Mesenteric fat pad (tissue), 1 donor: ENCODE measurements around a stretch of chr9.

GRCh38 chr9:121349043-121349509 lies 21.0 kb downstream of the STOM start:
- PRO-cap, result no peak

GRCh38 chr9:121369248-121369674 lies 789 bp downstream of the STOM start:
- PRO-cap, result no peak

- PRO-cap, result no peak
Observed at GRCh38 chr9:121619831-121620510, 31.5 kb upstream of the DAB2IP start.

DNA sequence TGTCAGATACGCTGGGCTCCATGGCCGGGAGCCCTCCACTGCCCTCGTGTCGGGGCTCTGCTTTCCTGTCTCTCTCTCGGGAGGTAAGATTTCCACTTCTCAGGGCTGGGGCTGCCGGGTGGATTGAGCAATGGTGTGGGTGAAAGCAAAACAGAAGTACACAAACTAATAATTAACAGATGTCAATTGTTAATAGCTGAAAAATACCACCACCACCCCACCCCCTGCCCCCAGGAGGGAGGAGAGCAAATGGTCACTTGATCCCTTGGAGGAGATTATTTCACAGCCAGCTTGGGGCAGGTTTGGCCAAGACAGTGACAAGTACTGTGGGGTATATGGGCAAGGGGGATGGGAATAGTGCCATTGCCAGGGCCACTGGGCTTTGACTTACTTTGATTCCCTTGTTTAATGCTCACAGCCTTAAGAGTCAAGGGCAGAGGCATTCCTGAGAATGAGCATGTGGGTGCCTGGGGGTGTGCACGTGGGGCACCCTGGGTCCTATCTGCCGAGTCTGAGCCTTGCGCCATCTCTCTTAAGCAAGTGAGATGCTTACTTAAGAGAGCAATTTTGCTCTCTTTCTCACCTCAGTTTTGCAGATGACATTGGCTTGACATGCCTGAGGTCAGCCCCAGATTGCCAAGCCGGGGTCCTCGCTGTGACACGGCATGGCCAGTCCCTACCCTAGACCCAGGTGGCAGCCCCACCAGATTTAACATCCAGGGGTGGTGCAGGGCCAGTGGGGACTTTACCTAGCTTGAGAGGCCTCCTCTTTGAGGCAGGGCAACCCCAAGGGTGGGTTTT lies 28.7 kb upstream of the DAB2IP start:
- PRO-cap, result no peak

- PRO-cap, result no peak
Observed at GRCh38 chr9:121646069-121646880, 5.2 kb upstream of the DAB2IP start.

GRCh38 chr9:121734837-121735732 lies 83.7 kb downstream of the DAB2IP start:
- PRO-cap, result no peak

DNA sequence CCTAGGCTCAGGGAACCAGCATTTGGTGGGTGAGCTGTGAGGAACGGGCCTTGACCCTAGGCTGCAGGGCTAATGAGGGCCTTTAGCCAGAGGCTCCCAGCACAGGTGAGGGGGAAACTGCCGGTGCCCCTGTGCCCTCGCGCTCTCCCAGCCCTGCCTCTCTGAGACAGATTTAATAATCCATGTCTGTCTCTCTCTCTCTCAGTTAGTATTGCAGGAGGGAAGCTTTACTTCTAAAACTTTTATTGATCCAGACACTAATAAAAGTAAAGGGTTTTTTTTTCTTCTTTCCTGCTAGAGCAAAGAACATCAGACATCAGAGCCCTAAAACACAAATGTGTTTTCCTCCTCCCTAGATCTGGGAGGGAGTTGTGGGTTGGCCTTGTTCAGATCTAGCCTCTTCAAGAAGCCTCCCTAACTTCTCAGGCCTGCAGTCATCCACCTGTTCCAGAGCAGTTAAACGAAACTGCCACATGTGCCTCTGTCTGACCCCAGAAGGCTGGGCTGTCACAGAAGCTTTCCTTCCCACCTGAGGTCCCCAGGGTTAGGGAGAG lies 86.8 kb downstream of the DAB2IP start:
- PRO-cap, result no peak

- PRO-cap, result unidirectional peak, minus-strand start at chr9:121744059
Observed at GRCh38 chr9:121743998-121745042, 92.9 kb downstream of the DAB2IP start.

DNA sequence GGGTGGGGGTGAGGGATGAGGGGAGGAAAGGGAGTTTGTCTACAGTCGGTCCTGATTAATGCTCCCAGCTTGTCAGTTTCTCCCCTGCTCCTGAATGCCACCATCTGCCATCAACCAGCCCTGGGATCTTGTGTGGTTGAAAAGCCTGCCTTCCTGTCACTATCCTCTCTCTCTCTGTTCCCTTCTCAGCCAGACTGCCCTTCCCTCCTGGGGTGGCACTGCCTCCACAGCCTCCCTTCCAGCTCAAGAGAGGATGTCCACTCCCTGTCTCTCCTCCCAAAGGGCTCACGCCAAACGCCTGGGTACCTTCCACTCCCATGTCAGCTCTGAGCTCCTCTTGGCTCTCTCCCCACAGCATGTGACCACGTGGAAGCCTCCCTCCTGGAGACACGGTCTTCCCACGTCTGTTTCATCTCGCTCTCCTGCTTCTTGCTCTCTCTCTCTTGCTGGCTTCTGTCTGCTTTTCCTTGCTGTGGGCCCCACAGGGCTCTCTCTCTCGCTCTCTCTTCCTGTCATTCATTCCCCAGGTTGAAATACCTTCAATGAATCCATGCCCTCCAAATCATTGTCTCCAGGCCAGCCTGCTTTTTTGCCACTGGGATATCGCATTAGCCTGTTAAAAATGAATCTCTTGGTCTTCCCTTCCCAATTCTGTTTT lies 186.2 kb downstream of the DAB2IP start:
- PRO-cap, result no peak

DNA sequence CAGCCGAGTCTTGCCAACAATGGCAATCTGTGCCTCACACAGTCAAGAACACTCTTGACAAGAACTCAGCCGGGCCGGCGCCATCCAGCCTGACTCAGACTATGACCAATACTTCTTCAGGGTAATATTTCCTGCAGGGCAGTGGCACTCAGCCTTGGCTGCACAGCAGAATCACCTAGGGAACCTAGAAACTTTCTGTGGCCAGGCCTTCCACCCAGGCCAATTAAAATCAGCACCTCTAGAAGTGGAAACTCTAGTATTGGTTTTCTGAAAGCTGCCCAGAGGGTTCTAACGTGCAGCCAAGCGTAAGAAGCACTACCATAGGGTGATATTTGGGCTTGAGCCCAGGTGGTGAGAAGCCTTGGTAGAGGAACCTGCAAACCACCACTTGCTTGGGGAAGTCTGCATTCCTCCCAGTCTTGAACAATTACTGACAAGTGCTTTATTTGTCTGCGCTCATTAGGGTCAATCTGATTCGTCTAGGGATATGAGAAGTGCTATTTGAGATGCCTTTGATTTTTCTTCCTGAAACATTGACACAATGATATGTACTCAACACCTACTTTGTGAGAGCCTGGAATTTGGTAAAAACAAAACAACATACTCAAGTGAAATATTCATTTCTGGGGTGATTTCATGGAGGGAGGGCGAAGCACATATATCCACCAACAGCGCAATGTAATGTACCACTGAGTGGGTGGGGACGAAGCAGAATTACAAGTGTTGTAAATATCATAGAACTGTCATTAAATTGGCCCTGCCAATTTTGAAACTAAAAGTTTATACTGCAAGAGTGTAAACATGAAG lies 120.4 kb downstream of the TTLL11 start:
- PRO-cap, result no peak

DNA sequence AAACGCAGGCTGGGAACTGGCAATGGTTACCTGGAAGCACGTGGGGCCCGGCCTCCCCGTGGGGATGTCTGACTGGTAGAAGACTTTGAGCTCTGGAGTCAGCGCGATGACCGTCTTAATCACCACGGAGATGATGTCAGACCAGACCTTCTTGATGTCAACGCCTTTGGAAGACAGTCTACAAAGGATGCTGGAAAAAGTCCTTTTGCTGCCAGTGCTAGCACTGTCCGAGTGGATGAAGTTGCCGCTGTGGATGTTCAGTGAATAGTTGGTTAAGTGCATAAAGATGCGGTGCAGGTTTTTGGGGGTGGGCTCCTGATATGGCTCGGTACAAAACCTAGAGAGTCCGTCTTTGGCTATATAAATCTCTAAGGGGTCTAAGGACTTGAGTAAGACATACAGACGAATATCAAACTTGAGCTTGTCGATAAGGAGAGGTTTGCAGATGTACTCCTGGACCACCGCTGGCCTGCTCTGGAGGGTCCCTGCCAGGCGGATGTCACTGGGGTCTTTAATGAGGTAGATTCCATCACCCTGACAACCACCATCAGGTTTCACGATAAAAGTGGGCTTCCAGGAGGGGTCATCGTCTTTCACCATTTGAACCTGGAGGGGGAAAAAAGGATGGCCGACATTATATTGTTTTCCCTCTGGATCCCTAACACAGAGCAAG lies 103.8 kb downstream of the TTLL11 start:
- PRO-cap, result no peak

GRCh38 chr9:122131204-122131598 lies 28.4 kb downstream of the NDUFA8 start:
- PRO-cap, result no peak

DNA sequence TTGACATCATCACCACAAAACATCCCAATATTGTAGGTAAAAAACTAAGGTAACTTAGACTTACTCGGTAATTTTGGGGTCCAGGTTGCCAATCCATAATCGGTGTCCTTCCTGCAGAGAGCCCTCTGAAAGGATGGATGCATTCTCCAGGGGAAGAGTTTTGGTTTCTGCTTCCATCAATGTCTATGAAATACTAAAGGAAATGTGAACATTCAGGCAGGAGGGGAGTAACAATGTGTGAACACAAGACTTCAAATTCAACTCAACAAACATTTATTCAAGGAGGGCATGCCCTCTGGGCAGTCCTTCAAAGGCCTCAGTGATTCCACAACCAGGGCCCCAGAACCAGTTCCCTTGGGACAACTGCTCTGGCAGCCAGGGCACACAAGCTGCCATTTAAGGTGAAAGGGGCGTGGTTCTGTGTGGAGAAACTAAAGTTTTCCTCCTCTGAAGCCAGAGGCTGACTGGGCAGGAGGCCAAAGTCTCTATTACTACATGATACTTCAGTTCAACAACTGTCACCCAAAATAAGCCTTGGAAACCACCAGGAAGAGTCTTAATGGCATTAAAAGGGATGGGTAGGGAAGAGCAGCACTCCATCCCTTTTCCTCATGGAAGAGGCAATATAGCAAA lies 3.2 kb downstream of the RBM18 start:
- PRO-cap, result no peak

DNA sequence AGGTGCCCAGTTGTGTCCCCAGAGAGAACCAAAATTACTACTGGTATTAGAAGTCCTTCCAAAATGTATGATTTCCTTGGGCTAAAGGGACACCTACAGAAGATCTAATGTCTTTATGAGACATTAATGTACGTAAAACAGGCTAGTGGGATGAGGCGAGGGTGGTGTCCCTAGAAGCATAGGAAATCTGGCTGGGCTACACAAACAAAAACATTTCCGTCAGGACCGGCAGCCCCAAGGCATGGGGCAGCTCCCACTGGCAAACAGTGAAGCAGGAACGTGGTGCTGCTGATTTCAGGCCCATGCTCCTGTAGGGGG lies 42.2 kb downstream of the MRRF start:
- PRO-cap, result no peak

DNA sequence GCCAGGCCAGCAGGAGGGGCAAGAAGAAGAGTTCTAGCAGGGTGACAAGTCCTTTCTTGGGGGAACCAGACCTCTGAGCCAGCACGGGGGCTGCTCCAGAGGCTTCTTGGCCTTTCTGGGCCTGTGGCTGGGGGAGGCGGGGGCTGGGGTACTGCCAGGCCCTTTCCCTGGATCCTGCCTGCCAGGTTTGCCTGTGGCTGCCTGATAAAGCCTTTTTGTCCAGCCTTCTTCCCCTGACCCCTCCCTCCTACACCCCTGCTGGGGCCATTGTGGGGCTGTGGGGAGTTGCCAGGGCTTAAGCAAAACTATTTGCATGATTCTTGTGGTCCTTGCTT lies 5.2 kb downstream of the PTGS1 start:
- PRO-cap, result no peak

GRCh38 chr9:122846143-122847068 lies 18.0 kb upstream of the PDCL start:
- PRO-cap, result no peak

DNA sequence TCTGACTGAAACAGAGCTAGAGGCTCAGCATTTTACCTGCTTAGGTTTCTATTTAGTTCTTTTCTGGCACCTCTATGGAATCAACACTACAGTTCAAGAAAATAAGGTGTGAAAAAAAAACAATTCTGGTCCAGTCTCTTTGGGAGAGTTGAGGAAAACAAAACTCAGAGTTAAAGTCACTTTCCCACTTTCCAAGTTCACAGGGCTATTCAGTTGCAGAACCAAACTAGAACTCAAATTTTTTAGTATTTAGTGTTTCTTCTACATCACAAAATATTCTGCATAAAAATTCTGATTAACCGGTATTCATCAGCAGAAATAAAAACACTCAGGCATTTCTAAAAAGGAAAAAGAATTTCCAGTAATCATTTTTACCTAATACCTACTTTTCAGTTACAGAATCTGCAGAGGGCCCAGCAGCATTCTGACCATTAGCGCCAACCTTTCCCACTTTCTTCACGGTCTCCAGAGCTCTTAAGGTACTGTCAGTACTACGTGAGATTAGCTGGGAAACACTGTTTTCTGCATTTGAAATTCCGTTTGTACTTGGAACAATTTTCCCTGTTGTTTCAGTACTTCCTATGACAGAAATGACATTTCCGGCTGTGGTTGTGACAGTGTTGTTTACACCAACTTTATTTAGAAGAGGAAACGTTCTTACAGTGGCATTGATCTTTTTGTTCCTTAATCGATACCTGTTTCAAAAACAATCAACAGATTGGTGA lies 36.7 kb upstream of the PDCL start:
- PRO-cap, result no peak

GRCh38 chr9:123098404-123098996 lies 65.0 kb downstream of the GPR21 start:
- PRO-cap, result no peak

DNA sequence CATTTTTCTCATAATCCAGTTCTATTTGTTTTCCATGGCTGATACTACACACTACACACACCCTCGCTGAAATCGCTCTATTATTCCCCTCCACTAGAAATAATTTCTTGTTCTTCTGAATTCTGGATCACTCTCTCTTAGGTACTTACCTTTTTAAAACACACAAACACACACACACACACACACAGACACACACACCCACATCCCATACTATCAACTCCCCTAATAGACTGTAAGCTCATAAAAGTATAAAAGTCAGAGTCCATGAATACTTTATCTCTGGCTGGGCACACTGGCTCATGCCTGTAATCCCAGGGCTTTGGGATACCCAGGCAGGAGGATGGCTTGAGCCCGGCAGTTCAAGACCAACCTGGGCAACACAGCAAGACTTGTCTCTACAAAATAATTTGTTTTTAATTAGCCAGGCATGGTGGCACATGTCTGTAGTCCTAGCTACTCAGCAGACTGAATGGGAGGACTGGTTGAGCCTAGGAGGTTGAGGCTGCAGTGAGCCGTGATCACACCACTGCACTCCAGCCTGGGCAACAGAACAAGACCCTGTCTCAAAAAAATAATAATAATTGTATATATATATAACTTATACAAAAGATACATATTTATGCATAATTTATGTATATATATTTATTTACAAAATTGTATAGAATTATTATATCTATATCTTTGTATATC lies 11.0 kb downstream of the STRBP start:
- PRO-cap, result no peak

- PRO-cap, result no peak
Observed at GRCh38 chr9:123343470-123343925, 12.5 kb upstream of the CRB2 start.